ENCODE measurements around a stretch of chr9.

DNA sequence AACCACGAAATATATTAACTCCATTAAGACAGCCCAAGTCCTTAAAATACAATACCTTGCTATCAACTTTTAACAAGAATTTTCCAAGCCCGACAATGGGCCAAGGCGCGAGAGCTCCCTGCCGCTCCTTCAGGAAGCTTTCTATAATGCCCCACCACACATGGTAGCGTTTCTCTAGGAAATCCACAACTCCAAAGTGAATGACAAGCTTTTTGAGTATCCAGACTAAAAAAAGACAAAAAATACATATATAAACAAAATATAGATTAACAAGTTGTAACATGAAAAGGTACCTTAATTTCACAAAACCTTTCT, 32.7 kb downstream of the TMEM245 start:
- PRO-cap, 7 experiments, result no peak in any of the 7 experiments

DNA sequence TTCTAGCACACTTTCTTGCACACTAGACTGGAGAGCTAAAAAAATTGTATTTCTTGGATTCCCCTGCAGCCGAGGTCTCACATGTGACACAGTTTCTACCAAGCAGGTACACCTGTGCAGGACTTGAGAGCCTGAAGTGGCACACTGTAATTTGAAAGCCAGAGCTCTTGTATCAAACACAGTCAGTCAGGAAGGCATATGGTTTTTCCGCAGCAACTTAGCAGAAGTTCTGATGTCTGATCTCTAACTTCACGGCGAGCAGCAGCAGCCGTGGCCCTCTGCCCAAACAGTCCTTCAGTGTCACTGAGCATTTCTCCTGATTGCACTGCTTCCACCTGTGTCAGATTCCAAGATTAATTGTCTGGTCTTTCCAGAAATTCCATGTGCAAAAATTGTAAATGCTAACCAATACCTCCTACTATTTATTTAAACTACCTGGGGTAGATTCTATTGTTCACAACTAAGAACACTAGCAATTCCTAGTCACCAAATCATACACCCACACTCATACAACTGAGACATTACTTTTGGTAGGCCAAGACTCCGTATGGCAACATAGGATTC, 25.4 kb downstream of the TMEM245 start:
- PRO-cap, 7 experiments, result no peak in any of the 7 experiments

DNA sequence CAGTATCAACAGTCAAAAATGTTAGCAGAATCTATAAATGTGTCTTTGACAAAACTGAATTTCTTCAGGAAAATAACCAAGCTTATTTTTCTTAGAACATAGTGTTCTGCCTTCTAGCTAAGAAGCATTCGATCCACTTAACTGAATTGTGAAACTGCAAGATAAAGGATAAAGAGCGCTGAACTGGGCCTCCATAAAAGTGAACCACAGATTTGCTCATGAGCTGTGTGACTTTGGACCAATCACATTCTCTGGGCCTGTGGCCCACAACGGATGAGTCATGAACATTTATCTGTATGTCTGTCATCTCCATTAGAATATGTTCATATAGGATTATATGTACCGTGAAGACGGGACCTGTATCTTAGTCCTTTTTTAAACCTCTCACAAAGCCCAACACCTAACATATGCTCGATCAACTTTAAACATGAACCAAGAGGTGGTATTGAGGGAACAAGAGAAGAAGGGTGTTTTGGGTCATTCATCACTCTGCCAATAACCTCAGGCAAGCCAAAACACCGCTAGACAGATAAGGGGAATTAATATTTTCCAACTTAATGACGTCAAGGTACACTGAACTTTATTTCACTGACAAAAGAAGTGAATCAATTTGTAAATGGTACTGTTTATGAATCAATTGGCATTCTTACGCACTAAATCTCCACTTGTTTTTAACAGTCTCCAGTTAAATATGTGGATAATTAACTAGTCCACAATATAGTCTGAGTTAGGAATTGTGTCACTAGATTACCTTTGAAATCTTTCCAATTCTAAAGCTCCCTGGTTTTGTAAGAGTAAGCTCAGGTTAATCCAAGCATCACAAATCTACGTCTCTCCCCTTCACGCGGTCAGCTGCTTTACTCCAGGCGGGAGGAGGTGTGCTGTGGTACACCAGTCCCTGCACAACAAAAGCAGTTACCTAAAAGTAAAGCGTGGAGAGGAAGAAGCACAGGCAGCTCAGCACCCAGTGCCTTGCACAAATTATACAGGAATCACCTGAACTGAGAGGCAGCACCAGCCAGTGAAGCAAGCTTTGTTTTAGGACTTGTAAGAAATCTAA, 1.6 kb downstream of the TMEM245 start:
- PRO-cap, 7 experiments, result peak in 2 of 7 experiments; most common plus-strand start position 322 of the sequence (in 1); most common minus-strand start position 143 of the sequence (in 2)

GRCh38 chr9:109355950-109356297, 35.1 kb upstream of the EPB41L4B start:
- PRO-cap, 7 experiments, result no peak in any of the 7 experiments

DNA sequence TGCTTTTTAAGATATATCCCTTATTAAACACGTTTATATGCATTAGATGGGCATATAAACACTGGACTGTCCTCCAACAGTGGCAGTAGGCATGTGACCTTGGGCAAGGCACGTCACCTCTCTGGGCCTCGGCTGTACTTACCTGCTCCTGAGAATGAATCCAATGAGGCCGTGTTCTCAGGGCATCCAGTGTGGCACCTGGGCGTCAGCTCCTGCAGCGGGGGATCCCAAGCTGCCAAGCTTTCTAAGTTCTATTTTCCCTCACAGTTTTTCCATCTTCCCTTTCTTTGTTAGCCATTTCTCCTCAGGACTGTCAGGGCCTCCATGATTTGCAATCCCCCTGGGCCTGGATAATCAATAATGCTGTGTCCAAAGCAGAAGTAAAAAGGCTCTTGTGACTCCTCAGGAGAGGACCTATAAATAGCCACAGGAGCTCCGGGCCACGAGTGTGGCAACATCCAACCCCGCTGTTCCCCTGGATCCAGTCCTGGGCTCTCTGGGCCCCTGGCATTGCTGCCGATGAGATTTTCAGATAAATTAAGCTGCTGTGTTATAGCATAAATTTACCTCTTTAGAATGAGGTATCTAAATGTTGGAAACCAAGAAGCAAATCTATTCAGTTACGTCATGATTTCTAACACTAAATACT, 76.9 kb downstream of the PTPN3 start:
- PRO-cap, 7 experiments, result no peak in any of the 7 experiments

DNA sequence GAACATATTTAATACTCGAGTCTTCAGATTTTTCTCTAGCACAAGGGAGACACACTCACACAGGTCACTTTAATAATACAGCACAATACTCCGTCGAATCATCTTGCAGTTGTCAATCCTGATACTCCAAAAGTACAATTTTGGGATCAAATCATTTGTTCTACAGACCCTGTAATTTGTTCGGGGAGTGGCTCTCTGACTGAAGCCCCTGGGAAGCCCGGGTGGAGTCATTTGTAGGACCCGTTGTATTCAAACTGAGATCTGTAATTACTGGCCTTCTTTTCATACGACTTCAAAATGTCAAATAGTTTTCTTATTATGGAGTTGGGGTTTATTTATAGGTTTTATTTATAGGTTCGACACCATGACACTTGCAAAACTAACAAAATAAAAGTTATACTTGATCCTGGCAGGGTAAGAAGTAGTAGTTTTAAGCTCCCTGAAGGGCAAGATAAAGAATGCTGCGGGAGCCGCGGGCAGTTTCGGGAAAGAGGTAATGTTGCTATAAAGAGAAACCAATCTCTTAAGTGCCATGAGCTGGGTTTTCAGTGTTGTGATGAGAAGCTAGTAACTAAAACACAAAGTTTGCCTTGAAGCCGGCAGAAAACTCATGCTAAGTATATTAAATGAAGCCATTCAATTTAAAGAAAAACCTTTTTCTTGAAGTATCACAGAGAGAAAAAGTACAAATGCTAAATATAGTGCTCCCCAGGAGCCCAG, 24.9 kb downstream of the PTPN3 start:
- PRO-cap, 7 experiments, result no peak in any of the 7 experiments

DNA sequence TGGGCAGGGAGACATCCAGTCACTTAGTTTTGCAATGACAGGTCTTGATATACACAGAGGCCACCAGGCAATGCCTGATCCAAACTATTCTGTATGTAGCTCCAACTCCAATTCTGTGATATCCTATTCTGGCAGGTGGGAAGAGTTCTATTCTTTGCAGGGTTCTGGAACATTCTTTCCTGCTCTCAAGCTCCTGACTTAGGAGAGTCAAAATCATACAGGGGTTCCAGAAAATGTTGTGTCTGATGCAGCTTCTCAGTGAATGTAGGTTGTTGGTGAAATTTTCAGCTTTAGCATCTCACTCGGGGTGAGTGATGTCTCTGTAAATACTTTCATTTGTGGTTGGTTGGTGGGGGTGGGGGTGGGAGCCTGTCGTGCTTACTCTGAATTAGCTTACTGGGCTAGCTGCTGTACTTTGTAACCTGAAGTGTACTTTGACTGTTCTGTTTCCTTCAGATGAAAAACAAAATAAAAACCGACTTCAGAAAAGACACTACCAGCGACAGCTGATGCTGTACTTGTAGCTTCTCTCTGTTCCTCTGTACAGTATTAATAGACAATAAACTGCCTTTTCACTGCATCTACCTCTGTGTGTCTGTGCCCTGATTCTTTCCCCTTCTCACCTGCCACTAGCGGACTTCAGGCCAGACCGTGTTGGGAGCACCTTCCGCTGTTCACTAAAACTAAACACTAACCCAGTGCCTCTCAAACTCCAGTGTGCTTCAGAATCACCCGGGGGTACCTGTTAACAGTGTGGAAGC, 171.1 kb downstream of the PALM2AKAP2 start:
- PRO-cap, 7 experiments, result no peak in any of the 7 experiments

DNA sequence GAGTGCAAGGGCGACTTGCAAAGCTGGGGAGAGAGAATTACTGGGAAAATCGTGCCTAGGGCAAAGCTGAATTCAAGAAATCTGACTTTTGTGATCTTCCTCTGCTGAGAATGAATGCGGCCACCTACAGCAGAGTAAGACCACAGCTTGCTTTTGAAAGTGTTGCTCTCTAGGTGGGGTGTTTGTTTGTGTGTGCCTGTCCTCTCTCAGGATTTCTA, 160.5 kb downstream of the C9orf152 start:
- PRO-cap, 7 experiments, result no peak in any of the 7 experiments

GRCh38 chr9:110130055-110130669, 77.8 kb downstream of the C9orf152 start:
- PRO-cap, 7 experiments, result no peak in any of the 7 experiments

DNA sequence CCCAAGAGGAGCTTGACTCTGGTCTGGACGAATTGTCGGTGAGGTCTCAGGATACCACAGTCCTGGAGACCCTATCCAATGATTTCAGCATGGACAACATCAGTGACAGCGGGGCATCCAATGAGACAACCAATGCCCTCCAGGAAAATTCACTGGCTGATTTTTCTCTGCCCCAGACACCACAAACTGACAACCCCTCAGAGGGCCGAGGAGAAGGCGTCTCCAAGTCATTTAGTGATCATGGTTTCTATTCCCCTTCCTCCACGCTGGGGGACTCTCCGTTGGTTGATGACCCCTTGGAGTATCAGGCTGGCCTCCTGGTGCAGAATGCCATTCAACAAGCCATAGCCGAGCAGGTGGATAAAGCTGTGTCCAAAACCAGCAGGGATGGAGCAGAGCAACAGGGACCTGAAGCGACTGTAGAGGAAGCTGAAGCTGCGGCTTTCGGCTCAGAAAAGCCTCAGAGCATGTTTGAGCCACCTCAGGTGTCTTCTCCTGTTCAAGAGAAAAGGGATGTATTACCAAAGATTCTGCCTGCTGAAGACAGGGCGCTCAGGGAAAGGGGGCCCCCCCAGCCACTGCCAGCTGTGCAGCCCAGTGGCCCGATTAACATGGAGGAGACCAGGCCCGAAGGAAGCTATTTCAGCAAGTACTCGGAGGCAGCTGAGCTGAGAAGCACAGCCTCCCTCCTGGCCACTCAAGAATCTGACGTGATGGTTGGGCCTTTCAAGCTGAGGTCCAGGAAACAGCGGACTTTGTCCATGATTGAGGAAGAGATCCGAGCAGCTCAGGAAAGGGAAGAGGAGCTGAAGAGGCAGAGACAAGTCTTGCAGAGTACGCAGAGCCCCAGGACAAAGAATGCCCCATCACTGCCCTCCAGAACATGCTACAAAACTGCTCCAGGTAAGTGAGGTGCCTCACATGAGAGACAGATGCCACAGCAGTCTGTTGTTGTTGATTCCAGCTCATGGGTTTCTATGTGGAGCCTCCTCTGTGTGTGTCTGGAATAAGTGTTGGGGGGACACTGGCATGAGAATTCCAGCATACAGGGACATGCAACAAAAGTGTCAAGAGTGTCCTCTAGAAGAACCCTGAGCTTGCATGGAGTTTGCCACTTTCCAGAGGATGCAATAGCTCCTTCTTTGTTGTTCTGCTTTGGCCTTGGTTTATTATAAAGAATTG, 69.9 kb downstream of the C9orf152 start:
- PRO-cap, 7 experiments, result no peak in any of the 7 experiments

- PRO-cap, 7 experiments, result no peak in any of the 7 experiments
Measured at GRCh38 chr9:110156823-110157494, 51.0 kb downstream of the C9orf152 start.

DNA sequence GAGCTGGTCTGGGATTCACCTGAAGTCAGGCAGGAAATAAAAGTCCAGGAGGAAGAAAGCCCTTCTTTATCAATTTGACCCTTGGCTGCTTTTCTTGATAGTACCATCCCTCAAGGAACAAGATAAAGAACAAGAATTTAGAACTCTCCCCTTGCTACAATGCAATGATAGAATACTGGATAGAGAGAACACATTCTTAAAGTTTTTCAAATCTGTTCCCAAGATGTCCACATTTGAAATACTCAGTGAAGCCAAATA, 228 bp downstream of the TXNDC8 start:
- PRO-cap, 7 experiments, result no peak in any of the 7 experiments

DNA sequence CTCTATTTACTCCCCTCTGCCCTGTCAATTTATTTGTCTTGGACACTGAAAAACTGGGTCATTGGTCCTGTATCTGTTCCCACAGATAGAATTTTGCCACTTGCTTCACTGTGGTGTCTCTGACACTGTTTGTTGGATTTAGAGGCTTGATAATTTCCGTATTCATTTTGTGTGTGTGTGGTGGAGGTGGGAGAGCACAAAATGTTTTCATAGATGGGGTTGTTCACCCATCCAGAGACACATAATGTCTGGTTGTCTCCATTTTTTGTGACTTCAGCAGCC, 54.5 kb upstream of the TXNDC8 start:
- PRO-cap, 7 experiments, result no peak in any of the 7 experiments

DNA sequence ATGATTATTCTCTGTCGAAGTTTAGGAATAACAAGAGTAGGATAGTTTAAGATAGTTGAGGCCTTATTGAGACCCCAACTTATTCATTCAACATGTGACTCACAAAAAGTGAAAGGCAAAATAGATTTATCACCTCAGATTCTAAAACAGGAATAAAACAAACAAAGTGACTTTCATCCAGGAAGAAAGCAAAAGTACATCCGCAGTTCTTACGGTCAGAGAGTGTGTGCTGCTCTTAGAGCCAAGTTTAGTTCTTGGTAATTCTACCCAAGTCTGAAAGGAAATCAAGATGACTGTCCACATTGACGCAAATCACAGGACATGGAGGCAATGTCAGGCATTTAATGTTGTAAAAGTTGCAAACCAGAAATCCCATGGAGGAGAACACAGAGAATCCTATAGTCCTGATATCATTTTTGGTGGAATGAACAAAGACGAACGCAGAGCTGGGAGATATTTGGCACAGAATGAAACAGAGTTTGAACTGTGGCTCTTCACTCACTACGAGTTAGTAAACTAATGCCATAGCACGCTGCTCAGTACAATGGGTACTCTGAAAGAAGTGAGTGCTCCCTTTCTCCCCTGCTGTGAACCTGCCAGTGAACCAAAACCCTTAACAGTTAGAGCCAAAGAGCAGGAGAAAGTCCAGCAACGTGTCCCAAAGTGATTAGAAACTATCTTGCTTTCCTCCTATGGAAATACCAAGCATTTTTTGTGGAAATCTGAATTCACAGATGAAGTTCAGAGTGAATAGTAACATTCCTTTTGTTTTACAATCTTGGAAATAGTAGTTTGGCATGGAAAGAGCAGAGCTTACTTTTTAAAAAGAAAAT, 74.2 kb downstream of the MUSK start:
- PRO-cap, 7 experiments, result no peak in any of the 7 experiments

- PRO-cap, 7 experiments, result no peak in any of the 7 experiments
Measured at GRCh38 chr9:111030434-111031124, 7.7 kb downstream of the LPAR1 start.

DNA sequence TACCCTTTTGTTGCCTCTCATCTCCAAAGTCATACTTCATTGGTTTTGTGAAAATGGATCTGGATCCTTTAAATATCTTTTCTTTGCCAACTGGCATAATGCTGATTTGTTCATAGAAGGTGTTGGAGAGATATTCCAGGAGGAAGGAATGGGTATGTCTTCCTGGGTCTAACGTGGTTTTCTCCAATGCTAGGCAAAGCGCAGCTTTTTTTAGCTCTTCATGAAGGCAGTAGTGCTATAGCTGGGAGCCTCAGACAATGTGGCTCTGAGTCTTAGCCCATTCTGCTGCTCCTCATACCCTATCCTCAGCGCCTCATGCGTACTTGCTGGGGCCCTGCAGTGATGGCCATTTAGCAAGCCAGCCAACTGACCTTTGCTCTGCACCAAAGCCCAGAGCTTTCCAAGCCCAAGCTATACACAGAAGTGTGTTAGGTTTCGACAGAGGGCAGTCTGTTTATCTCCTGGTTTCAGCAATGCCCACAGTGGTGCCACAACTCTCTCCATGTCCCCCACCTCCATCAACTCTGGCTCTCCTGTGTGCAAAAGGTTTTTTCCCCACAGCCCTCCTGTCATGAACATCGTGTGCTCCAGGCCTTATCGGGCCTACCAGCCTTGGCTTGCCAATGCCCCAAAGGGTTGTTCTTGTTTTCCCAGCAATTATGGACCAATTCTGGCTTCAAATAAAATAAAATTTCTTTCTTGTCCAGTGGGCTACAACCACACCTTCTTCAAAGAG, 16.8 kb downstream of the GNG10 start:
- PRO-cap, 7 experiments, result no peak in any of the 7 experiments

- PRO-cap, 7 experiments, result peak in 3 of 7 experiments; most common plus-strand start chr9:111938077 (in 3); most common minus-strand start chr9:111938591 (in 2)
Measured at GRCh38 chr9:111937748-111938960, 41.5 kb downstream of the UGCG start.

- PRO-cap, 7 experiments, result no peak in any of the 7 experiments
Measured at GRCh38 chr9:111998194-111998491, 101.5 kb downstream of the UGCG start.

DNA sequence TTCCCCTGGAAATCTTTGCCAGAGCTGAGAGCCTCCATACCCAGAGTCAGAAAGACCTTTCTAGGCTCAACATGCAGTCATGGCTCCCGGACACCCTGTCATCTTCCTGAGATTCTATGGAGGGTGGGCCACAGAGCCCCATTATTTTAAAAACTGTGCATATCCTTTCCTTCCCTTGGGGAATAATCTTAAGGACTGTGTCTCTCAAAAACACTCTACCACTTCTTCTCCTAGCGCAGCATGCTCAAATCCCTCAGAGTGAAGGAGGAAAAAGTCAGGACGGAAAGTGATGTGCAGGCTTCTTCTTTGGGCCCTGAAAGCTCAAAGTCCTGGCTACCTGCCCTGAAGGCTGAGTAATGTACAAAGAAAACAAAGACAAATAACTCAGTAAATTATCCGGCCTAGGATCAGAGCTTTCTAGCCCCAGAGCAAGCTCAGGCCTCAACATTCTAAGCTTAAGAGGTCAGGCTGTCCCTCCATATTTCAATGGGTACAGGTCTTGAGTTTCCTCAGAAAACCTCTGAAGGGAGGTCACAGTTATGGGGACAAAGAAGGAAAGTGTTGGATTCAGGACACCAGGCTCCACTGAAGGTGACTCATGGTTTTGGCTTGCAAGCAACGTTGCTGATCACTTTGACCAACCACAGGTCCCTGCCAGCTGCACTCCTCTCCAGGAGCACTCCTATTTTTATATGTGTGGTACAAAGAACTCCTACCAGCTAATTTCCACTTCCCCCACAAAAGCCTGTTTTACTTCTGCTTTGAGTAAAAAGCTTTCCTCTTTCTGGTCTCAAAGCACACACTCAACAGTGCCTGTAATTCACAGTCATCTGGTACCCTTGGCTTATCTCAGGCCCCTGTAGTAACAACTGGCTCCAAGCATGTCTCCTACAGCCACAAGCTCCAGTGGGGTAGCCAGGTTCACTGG, 115.5 kb downstream of the UGCG start:
- PRO-cap, 7 experiments, result no peak in any of the 7 experiments

DNA sequence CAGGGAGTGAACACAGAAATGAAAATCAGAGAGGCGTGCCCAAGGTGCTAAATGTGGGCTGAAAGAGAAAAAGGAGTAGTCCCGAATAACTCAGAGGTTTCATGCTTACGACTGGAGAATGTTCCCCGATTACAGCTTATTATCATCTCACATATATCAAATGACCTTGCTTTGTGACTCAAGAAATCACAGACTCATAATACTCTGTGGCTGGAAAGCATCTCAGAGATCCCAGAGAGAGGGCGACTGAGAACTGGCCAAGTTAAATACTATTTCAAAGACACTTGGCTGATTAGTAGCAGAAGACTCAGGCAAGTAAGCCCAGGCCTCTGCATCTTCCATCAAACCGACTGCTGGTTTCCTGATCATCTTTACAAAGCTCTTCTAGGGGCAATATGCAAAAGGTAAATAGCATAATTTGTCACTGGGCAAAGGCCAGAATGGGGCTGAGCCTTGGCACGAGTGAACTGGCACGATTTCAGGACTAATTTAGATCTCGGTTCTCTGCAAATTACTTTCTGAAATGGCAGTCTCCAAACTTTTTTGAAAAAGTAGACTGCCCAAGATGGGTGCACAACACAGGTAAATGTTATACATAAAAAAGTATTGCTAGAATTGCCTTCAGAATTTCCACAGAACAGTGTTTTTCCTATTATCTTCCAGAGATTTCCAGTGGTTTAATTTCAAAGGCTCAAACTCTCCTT, 125.8 kb downstream of the SUSD1 start:
- PRO-cap, 7 experiments, result no peak in any of the 7 experiments